ENCODE results near the gene SFMBT1.

DNA sequence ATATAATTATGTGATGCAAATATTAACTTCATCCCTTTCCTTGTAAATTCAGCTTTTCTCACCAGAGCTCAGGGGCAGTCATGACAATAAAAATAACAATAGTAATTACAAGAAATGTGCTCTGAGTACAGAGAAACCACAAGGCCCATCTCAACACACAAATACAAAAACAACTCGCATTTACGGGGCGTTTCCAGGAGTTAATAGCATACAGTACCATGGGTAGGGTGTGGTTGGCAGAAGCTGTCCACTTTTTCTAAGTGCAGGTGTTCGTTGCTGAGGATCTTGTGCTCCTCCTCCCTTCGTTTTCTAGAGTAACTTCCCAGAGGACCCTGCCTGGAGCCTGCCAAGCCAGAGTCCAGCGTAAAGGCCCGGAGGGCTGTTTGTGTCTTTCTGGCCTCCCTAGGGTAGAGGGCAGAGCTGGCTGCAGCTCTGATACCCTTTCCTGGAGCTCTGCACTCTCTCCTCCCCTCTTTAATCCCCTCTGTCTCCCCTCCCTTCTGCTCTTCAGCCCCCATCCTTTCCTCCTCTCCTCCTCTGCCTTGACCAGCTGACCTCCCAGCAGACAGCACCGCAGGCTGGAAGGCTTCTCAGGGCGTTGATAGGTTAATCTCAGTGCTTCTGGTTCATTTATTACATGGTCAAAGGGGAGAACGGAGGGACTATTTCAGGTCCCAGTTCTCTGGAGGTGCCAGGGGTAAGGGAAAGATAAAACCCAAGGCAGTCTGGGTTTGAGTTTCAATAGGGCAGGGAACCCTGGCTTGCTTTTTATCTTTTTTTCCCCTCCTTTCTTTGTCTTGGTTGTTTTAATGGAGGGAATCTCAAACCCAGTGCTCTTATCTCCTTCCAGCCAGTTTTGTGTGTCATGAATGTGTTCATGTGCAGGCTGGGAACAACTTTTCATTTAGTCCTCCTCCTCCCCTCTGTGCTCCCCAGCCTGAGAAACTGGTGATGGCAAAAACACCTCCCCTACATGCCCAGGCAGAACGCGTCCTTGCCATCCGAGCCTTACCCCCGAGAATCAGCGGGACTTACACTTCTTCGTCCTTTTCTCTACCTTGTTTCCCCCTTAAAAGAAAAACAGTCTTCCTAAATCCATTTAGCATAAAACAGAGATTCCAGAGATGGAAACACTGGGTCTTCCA, 11.2 kb downstream of the SEMA3G start:
- RRBS, result no CpG with 5 or more reads among the region's 16 CpGs

GRCh38 chr3:52480760-52481384, 14.3 kb upstream of the STAB1 start:
- RRBS, result no CpG with 5 or more reads among the region's 22 CpGs

DNA sequence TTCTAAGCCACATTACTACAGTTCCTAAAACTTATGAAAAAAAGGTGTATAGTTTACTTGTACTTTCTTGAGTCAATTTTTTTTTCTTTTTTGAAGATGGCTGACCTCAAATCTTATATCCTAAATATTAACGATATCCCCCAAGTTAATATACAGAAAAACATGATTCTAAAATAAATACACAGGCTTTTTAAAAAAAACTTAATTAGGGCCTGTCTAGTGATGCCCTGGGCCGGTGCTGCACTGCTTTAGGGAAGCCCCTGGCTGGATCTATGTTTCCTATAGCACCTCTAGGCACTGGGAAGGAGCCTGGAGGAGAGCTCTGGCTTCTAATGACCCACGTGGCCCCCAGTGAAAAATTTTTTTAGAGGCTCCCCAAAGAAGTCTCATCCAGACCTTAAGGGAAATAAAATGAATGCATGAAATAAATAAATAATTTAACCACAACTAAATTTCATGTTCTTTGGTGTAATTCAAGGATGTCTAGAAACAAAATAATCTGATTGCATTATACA, 9.4 kb downstream of the UQCC5 start:
- RRBS, result no CpG with 5 or more reads among the region's 3 CpGs

GRCh38 chr3:52576319-52576749, 39.9 kb downstream of the UQCC5 start:
- RRBS, result no CpG with 5 or more reads among the region's 4 CpGs

DNA sequence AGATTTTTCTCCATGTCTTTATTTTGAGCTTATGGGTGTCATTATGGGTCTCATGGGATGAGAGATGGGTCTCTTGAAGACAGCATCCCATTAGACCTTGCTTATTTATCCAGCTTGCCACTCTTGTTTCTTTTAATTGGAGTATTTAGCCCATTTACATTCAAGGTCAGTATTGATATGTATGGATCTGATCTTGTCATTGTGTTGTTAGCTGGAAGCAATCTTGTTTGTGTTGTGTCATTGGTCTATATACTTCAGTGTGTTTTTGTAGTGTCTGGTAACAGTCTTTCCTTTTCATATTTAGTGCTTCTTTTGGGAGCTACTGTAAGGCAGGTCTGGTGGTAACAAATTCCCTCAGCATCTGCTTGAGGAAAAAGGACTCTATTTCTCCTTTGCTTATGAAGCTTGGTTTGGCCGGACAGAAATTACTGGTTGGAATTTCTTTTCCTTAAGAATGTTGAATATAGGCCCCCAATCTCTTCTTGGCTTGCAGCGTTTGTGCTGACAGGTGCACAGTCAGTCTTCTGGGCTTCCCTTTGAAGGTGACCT, 58.1 kb downstream of the UQCC5 start:
- RRBS, result no CpG with 5 or more reads among the region's 2 CpGs

GRCh38 chr3:52681592-52682579, 3.9 kb upstream of the GNL3 start:
- RRBS, result no CpG with 5 or more reads among the region's 5 CpGs

GRCh38 chr3:52697201-52698381, 8.0 kb downstream of the GLT8D1 start:
- RRBS, result no CpG with 5 or more reads among the region's 6 CpGs

GRCh38 chr3:52712545-52713157, 6.7 kb downstream of the SPCS1 start:
- RRBS, result no CpG with 5 or more reads among the region's 14 CpGs

- RRBS, result no CpG with 5 or more reads among the region's 2 CpGs
Observed at GRCh38 chr3:52743733-52744128, 27.0 kb downstream of the NEK4 start.

DNA sequence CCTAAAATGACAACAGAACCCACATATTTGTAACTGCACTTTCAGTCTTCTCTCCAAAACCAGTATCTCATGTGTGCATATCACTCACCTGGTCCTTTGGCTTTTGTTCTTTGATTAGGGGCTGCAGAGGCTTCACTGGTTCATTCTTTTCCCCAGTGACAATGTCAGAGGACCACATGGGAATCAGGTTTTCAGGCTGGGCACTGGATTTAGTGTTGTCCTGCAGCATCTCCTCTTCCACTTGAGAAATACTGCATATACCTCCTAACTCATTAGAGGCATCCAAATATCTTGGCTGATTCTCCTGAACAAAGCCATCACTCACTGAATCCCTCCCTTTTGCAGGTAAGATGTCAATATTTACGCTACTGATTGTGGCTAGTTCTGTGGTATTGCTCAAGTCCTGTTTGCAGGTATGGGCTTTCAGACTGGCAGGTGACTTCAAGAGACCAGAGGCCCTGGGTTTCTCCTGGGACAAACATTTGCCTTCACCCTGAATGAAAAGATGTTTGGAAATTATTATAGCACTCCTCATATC, 18.8 kb downstream of the NEK4 start:
- RRBS, result no CpG with 5 or more reads among the region's 1 CpG

DNA sequence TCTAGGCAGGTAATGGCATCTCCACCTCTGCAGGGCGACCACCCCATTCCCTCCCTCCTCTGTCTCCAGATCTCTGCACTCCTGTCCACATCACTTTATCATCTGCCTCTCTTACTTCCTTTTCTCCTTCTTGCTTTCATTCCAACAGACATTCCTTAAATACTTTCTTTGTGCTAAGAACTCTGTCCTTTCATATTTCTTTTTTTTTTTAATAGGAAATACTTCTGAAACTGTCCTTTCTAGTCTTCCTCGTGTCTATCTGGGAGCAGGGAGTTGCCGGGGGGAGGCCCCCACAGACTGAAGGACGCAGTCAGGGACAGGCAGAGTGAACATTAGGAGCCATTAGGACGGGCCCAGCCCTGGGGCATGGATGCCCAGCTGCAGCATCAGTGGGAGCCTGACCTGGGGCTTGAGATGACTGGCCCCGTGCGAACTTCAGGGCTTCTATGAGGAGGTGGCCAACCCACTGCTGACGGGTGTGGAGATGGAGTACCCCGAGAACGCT, 7.4 kb downstream of the ITIH3 start:
- RRBS, result no CpG with 5 or more reads among the region's 10 CpGs

DNA sequence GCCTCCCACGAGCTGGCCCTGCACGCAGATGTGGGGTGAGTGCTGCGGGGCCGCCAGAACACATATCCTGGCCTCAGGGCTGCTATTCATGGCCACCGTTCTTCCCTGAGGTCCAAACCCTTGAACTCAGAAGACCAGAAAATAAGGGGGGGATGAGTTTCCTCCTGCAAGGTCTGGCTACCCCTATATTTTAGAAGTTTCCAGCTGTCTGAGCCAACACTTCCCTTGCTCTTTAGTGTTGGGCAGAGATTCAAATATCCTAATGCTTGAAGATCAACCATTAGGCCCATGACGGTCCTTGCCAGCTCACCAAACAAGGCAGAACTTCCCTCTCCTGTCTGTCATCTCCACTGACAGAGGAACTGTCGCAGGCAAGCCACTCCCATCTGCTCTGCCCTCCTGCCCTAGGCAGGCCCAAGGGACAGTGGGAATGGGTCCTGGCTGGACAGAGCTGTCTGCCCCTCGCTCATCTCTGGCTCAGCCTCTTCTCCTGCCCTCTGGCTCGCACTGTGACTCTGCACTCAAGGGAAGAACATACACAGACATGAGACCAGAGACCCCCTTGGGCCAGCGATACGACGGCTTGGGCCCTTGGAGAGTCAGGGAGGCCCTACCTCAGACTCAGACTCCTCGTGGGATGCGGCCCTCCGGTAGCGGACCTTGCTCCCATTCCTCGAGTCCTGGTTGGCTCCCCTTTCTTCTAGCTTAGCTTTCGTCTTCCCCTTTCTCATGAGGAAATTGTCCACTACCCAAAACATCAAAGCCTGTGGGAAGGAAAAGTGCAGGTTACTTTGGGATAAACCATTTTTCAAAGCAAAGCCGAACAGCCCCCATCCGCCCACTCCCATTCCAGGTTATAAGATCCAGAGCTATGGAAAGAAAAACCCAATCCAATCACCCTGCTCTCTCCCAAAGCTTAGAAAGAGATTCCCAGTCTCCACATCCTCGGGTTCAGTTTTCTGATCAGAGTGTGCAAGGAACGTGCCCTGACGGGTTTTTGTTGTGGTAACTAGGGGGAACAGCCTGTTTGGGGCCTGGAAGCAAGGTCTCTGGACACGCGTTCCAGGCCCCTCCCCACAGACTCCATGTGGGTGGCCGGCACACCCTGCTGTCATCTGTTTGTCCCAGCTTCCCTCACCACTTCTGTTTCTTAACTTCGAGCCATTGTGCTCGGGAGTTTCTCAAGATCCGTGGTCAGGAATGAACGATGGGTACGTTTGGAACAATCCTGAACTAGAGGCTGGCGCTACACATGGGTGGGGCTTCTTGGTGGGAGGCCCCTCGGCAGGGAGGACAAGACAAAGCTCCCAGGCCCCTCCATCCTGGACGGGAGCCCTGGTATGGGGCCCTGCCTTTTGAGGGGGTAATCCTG, 7.9 kb upstream of the MUSTN1 start:
- RRBS, result no CpG with 5 or more reads among the region's 34 CpGs

DNA sequence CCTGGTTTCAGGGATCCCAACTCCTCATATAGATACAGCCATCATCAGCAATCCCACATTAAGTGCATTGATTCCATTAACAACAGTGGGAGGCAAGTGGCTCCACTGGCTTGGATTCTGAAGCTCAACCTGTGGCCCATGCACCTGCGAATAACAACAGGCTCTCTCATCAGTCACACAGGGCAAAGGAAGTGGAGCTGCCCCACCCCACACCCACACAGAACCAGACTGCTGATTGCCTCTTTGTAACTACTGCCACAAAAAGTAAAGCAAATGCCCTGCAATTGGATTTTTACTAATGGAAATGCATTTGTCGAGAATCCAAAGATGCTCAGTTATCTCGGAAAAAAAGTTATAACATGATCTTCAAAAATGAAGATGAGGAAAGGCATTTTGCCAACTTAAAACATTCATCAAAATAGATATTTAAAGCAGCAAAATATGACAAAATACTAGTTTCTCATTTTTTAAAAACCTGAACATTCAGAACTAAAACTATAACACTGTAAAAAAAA, 14.7 kb downstream of the SFMBT1 start:
- RRBS, result no CpG with 5 or more reads among the region's 3 CpGs

GRCh38 chr3:53045893-53046193, at the start of gene SFMBT1:
Gene SFMBT1 (minus strand): TSS chr3:53046073.
- RRBS, result 2% methylated on average over 10 of the region's 47 CpGs

DNA sequence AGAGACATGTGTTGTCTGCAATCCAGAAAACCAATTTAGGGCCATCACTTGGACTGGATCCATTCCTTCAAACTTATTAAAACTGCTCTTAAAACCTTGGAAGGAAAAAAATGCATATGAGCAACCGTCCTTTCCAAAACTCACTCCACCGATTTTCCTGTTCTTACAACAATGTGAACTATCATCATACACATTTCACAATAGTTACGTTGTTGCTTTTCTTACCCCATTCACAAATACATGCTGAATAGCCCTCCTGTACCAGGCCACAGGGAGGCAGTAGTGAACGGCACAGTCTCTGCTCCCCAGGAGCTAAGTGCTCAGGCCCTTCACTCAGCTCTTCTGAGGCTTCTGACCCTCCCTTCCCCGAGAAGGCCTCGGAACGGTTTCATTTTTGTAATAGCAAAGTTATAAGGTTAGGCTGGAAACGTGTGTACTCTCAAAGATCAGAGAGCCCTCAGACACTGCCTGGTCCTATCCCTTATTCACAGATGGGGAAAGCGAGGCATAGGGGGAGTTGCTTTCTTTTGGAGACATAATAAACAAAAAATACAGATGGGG, 20.1 kb downstream of the RFT1 start:
- RRBS, result no CpG with 5 or more reads among the region's 9 CpGs

GRCh38 chr3:53195168-53196232, 34.5 kb downstream of the PRKCD start:
- RRBS, result no CpG with 5 or more reads among the region's 40 CpGs

DNA sequence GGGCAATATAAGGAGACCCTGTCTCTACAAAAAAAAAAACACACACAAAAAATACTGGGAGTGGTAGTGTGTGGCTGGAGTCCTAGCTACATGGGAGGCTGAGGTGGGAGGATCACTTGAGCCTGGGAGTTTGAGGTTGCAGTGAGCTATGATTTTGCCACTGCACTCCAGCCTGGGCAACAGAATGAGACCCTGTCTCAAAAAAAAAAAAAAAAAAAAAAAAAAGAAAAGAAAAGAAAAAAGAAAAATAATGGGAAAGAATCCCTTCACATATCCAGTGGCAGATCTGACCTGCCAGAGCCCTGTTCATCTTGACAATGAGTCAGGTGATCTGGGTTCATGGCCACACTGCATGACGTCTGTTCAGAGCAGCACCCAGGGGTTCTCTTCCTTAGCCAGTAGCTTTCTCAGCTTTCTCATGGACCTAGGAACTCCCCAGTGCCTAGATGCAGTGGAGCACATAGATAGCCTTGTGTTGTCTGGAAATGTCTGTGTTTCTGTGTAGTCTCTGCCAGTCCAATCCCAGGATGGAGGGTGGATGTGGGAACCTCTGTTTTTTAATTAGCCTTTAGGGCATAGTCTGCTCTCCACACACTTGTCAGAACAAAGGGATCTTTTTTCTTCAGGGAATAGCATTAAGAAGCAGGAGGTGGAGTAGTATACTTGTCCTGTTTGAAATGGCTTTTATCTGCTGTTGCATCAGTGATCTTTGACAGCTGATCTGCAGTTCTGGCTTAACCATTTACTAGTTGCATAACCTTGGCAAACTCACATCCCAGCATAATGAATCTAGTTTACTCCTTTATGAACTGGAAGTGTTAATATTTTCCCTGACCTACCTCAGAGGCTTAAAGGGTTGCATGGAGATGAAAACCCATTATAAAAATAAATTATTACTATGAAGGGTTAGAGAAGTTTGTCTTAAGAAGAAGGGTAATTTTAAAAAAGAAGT, 16.2 kb upstream of the CACNA1D start:
- RRBS, result no CpG with 5 or more reads among the region's 1 CpG

DNA sequence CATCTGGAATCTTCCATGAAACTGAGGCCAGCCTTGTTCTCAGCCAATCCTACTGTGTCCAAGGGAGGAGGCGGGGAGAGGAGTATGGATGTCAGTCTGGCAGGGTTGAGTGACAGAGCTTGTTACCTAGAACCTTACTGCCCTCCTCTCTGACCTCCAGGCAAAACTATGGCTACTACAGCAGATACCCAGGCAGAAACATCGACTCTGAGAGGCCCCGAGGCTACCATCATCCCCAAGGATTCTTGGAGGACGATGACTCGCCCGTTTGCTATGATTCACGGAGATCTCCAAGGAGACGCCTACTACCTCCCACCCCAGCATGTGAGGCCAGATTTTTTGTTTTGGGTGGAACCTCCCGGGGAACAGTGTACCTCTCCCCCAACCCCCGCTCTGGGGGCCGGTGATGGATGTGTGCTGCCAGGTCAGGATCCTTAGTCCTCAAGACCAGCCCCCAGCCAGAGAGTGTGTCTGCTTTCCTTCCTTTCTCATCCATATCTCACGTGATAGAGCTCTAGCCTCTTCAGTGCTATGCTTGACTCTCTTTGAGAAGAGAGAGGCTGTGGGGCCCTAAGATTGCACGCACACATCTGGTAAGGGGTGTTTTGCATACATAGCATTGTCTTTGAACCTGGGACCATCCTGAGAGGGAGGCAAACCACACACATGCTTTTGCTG, 41.3 kb downstream of the CHDH start:
- RRBS, result no CpG with 5 or more reads among the region's 13 CpGs

- RRBS, result no CpG with 5 or more reads among the region's 3 CpGs
Observed at GRCh38 chr3:53867347-53868103, 14.4 kb downstream of the ACTR8 start.

DNA sequence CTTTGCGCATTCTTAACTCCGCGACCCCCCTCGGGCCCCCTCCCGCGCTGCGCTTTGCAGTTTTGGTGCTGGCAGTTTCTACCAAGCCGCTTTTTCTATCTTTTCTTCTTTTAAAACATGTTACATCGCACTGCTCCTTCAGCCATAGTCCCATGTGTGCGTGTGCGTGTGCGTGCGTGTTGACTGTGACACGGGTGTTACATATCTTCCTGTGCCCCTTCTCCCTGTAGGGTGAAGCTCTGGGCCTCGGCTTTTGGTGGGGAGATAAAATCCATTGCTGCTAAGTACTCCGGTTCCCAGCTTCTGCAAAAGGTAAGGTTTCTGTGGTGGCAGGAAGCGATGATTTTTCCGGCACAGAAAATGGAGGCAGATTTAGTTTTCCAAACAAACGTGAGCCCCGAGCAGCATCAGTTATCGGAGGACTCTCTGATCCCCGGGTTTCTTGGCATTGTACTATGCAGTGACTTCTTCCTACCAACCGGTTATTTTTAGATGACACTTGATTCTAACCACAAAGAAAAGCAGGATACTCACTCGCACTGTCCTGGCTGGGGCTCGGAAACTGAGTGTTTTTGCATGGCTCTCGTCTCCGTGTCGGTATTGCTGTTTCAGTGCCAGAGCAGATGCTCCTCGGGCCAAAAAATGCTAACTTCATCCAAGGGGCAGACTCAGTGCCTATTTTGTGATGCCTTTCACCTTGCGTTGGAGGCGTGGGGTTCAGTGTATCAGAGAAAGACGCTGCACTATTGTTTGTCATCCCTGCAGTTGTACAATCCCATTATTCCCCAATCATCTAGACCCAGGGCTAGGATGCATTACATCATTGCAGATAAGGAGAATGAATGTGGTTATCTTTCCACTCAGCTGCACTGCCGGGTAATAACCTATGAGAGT, 1.2 kb downstream of the CACNA2D3 start:
- RRBS, result 17% methylated on average over 4 of the region's 33 CpGs

All from Jurkat, Clone E6-1 (cell line).